ENCODE measurements around the genes NLGN4Y, PRY and DAZ4.

GRCh38 chrY:2887222-2887807 lies 45.9 kb downstream of the RPS4Y1 start:
- PRO-cap: no peak

DNA sequence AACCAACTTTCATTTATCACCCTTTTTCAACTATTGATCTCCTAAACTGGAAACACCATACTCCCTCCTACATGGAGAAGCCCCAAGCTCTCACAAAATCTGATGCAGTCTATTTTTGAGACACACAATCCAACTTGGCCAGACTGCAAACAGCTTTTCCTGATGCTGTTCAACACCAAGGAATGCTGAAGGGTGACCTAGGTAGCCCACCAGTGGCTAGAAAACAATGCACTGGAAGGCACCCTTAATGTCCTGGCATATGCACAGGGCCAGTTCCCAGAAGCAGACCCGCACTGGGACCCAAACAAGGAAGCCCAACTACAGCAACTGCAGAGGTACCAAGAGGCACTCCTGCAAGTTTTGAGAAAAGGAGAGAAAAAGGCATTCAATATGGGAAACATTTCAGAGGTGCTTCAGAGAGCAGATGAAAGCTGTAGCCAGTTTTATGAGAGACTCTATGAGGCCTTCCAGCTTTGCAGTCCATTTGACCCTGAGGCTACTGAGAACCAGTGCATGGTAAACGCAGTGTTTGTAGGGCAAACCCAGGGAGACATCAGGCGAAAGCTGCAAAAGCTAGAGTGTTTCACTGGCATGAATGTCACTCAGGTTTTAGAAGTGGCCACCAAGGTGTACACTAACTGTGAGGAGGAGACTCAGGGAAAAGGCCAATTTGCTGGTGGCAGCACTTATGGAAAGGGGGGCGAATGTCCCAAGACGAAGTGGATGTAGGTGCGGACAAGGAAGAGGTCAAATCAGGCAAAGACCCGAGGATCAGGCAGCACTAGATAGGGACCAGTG lies 69.4 kb downstream of the ZFY start:
- PRO-cap: no peak

DNA sequence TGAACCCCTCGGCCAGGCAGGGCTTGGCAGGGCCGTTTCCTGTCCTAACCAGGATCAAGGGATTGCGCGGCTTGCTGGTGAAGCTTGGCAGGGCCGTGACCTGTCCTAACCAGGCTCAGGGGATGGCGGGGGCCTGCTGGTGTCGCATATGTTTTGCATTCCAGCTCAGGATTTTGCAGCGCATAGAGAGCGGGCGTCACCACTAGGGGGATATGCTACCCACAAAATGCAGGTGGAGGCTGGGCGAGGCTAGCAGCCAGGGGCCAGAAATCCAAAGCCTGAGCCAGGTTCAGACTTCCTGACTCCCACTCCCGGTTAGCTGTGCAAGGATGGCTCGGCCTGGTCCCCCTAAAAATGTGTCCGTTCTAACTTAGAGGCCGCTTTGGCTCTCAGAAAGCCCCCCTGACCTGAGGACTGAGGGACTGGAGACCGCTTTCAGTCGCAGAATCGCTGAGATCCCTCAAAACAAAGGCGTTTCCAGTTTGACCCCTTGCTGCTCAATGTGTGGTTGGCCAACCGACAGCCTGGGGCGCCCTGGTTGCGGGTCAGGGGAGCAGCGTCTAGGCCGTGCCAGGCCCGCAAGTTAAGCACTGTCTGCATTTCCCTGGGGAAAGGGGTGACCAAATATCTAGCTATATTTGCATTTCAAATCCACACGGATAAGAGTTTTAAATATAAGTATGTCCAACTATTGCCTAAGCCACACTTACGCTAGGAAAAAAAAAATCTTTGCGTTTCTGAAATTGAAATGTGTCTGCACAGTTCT lies 361.1 kb upstream of the AMELY start:
- PRO-cap: no peak

DNA sequence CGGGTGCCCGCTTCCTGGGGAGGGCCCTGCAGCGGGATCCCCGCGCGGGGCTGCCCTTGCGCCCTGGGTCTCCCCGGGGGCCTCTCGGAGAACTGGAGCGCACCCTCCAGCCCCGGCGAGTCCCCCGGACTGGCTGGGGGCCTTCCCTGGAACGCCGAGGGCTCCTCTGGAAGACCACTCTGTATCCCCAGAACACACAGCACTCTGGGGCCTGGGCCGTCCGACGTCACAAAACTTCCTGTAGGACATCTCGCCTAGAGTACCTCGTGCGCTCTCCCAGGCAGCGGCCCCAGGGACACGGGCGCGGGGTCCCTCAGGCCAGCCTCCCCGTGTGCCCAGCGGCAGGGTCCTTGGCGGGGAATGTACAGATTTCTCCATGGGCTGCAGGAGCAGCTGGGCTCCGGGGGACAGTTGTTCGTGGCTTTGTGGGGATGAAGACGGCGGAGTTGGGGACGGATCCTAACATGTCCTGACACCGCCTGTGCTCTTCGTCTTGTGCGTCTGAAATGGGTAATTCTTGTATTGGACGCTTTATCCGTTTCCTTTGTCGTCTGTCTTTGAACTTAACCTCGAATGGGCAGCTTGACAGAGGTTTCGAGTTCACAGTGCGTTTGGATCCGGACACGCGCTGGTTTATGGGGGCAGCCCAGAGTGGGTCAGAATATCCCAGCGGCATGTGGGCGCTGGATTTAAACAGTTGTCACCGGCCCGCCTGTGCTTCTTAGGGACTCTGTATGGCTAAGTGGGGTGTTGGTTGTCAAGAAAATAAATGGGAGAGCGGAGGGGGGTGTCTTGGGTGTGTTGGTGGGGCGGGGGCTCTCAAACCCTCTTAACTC lies 363.2 kb upstream of the AMELY start:
- PRO-cap: no peak

DNA sequence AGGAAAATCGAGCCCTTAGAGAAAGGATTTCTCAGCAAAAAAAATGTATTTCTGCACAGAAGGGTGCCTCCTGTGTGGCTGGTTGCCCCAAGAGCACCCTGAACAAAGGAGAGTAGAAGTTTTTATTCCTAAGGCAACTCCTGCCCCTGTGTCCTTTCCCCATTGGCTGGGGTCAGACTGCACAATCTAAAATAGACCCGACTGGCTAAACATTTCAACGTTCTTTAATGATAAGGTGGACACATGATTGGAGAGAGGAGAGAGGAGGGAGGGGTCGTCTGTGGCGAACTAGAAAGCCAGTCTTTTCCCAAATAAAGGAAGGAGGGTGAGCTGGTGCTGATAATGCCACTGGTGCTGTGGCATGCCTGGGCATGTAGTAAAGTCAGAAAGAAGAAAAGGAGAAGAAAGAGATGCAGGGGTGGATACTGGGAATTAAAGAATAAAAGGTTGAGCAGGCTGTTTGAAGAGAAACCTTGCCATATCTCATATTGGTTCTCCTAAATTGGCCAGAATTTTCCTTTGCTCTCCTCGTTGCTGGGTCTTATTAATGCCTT lies 367.9 kb upstream of the AMELY start:
- PRO-cap: no peak

GRCh38 chrY:7326117-7326832 lies 414.7 kb upstream of the AMELY start:
- PRO-cap: no peak

DNA sequence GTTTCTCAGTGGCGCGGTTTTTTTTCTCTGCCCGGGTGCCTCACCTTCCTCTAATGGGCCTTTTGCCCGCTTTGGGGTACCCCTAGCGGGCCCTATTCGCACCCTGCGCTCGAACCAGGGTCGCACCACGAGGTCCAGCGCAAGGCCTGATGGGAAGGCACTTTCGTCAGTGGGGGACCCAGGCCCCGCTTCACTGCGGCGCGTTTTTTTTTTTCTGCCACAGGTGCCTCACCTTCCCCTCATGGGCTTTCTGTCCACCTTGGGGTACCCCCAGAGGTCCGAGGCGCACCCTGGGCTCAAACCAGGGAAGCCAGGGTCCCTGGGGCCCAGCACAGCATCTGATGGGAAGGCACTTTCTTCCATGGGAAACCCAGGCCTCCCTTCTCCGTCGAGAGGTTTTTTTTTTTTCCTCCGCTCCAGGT lies 1571.1 kb downstream of the TSPY10 start:
- PRO-cap: no peak

DNA sequence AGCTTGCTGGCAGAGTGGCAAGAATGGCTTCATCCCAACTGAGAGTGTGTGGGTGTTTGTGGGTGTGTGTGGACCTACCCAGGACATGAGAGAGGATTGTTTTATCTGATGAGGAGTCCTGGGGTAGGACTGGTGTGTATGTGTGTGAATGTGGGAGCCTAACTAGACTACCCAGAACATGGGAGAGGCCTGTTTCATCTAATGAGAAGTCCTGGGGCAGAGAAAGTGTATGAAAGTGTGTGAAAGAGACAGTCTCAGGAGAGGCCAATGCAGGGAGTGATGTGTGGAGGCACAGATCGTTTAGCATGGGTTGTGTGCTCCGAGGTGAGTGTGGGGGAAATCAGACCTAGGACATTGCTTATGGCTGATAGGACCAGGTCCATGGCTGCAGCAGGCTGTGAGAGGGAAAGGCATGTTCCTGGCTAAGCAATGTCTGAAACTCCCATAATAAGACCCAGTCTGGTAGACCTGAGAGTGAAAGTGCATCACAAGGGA lies 207.4 kb downstream of the DDX3Y start:
- PRO-cap: no peak

DNA sequence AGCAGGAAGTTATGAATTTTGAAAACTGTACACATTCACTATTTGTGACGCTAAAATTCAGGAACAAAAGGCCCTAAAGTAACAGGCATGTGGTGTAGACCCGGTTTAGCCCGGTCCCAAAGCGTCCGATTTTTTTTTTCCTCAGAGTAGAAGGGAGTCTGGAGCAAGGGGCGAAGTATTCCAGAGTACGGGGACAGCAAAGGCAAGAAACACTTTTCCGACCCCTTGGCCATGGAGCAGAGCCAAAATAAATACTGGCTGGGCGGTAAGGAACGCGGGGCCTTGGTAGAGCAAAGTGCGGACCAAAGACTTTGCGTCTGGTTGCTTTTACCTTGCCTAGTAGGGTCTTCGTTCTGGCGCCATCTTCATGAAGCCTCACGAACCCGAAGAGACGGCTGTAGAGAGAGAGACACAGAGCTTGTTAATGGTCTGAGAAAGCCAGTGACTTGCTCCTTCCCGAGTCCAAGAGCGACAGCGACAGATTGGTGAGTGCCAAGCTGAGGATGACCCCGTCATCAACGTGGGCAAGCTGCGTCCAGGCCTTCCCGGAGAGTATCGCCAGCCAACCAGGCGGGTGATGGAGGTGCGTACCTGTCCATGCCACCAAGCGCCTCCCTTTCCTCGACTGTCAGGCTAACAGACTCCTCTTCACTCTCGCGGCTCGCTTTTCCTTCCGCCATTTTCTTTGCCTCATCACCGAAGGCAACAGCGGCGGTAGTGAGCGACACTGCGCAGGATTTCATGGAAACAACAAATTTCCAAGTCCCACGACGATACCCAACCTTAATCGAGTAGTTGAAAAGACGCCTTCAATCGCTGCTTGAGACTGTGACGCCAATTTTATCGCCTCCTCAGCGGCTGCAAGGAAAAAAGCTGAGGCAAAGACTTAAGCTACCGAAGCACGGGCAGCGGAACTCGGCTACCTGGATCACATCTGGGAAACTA lies 638 bp downstream of the UTY start:
- PRO-cap: no peak

GRCh38 chrY:14524077-14525412 lies at the start of gene NLGN4Y:
Gene NLGN4Y (plus strand): TSS chrY:14524529.
- PRO-cap: no peak

DNA sequence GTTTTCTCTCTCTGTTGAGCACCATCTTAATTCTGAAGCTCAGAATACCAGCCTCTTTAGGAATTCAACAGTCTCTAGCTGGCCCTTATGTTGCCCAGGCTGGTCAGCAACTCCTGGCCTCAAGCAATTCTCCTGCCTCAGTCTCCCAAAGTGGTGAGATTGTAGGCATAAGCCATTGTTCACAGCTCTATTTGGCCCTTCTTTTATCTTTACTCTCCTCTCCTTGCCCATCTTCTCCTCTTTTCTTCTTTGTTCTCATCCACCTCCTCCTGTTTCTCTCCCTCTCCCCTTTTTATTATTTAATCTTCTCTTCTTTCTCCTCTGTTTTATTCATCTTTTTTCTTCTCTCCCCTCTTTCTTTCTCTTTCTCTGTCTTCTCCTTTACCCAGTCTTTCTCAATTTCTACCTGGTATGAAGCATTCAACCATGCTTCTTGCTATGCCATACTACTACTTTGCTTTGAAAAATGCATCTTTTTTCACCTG lies 1268.4 kb downstream of the NLGN4Y start:
- PRO-cap: no peak

DNA sequence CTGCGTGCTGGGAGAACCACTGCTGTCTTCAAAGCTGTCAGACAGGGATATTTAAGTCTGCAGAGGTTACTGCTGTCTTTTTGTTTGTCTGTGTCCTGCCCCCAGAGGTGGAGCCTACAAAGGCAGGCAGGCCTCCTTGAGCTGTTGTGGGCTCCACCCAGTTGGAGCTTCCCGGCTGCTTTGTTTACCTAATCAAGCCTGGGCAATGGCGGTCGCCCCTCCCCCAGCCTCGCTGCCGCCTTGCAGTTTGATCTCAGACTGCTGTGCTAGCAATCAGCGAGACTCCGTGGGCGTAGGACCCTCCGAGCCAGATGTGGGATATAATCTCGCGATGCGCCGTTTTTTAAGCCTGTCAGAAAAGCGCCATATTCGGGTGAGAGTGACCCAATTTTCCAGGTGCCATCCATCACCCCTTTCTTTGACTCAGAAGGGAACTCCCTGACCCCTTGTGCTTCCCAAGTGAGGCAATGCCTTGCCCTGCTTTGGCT lies 365.8 kb downstream of the KDM5D start:
- PRO-cap: no peak

- PRO-cap: no peak
These were observed 241.7 kb downstream of the KDM5D start for GRCh38 chrY:19502598-19503404.

DNA sequence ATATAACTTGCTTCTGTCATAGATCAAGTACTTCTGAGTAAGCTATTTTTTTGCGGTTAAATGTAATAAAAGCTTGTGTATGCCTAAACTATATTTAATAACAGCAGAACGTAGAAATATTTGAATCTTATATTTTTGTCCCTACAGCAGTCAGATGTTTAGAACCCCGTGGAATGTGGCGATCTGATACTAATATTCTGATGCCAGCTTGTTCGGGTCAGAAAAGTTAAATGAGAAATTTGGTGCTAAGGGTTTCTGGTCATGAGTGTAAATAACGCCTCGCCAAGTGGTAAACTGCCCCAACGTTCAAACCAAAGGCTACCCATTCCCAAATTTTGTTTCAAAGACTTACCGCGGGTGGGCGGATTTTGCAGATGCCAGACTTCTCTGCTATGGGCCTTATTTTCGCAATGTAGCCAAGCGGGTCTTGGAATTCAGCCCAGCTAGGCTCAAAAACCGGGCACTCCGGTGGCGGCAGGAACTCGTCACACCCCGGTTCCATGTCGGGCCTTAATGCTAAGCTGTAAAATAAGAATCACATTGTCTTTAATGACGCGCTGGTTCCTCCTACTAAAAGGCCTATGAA lies 400 bp downstream of the KDM5D start:
- PRO-cap: no peak

- PRO-cap: no peak
These were observed 372.8 kb upstream of the RBMY1B start for GRCh38 chrY:21138324-21138778.

DNA sequence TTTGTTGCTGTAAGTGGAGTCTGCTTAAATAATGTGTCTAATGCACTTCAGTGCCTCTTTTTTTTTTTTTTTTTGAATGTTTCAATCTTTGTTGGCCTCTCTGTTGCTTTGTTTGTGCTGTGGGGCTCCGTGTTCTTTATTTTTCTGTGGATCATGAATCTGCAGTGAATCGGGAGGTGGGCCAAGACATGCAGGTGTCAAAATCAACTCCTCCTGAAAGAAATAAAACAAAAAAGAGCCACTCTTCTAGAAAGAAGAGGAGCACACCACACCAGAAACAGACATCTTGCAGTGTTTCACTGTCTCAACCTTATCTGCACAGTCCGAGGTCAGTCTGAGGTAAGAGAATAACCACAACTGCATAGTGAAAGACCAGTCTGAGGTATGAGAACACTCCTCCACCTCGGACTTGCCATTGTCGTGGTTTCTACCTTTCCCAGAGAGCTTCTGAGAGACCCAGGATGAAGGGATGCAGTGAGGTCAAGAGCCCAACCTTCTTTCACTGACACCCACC lies at the start of gene PRY:
TSS of gene PRY (plus strand) at position 252 of the 514 bp plus-strand sequence.
- PRO-cap: no peak

DNA sequence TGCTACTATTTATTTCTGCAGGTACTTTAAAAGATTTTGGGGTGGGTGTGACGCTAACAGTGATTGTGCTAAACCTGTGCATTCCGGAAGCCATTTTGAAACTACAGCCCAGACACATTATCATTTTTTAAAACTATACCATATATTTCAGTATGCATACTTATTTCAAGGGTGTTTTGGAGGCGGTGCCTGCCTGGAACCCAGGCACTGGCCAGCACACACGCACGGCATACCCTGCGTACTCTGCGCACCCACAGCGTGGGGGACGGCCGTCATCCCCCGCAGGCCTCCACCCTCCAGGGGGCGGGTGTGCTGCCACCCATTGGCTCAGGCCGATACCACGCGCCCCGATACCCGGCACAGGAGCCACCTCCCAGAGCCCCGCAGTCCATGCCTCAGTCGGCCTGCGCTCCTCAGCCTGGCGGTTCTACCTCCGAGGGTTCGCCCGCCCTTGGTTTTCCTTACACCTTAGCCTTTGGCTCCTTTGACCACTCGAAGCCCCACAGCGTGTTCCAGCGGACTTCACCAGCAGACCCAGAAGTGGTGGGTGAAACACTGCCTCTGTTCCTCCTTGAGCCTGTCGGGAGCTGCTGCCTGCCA lies at the start of gene DAZ4:
TSS of gene DAZ4 (plus strand) at position 398 of the 600 bp plus-strand sequence.
- PRO-cap: no peak